Vein endothelial cell (primary cell): ENCODE measurements around a stretch of chr11.

DNA sequence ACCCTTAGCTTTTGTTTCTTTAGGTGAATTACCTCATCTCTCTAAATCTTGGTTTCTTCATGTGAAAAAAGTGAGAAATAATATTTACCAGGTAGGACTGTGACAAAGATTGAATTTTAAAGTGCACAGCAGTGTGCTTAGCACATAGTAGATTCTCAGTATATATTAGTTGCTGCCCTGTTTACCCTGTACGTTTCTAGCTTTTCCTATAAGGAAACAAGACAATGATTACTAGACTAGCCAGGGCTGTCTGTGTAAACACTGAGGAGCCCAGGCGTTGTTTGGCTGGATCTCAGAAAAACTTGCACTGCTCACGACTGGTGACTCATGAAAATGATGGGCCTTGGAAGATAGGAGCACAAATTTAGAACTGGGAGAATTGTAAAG lies 277.0 kb downstream of the FAM76B start:
- CAGE, long polyA plus RNA, result no peak

- CAGE, long polyA plus RNA, result no peak
These were observed 199.5 kb downstream of the FAM76B start for GRCh38 chr11:95590060-95590423.

GRCh38 chr11:95680456-95681082 lies 109.0 kb downstream of the FAM76B start:
- CAGE, long polyA plus RNA, result no peak

GRCh38 chr11:95795564-95796100 lies 5.3 kb downstream of the CEP57 start:
- CAGE, long polyA plus RNA, result no peak

DNA sequence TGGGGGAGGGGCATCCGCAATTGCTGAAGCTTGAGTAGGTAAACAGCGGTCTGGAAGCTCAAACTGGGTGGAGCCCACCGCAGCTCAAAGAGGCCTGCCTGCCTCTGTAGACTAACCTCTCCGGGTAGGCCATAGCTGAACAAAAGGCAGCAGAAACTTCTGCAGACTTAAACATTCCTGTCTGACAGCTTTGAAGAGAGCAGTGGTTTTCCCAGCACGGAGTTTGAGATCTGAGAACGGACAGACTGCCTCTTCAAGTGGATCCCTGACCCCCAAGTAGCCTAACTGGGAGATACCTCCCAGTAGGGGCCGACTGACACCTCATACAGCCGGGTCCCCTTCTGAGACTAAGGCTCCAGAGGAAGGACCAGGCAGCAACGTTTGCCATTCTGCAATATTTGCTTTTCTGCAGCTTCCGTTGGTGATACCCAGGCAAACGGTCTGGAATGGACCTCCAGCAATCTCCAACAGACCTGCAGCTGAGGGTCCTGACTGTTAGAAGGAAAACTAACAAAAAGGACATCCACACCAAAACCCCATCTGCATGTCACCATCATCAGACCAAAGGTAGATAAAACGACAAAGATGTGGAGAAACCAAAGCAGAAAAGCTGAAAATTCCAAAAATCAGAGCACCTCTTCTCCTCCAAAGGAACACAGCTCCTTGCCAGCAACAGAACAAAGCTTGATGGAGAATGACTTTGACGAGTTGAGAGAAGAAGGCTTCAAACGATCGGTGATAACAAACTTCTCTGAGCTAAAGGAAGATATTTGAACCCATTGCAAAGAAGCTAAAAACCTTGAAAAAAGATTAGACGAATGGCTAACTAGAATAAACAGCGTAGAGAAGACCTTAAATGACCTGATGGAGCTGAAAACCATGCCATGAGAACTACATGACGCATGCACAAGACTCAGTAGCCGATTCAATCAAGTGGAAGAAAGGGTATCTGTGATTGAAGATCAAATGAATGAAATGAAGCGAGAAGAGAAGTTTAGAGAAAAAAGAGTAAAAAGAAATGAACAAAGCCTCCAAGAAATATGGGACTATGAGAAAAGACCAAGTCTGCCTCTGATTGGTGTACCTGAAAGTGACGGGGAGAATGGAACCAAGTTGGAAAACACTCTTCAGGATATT lies 16.7 kb downstream of the CEP57 start:
- CAGE, long polyA plus RNA, result no peak

DNA sequence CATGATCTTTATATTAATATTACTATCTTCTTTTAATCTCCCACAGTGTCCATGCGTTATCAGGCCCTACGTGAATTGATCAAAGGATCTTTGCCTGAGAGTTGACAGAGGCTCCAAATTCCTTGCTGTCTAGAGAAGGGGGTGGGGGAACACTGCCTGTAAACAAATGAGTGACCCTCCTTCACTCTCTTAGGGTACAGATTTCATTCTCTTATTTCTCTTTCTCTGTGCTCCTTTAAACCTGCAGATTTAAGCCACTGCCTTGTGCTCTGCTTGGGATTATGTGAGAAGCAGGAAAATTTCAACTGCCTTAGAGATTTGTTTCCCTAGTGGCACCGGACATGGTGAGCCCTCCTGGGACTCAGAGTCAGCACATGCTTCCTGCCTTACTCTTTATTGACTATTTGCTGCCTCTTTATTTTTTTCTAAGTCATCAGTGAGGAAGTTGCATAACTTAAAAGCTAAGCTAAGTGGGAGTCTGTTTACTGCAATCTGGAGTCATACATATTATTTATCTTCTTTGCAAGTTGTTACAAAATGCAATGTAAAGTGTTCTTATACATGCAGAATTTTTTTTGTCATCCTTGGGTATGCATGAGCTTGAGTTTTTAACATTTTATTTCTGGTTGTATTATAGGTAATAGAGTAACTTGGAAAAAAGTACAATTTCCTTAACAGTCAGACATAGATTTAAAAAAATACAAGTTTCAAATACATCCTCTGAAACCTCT lies 122.8 kb downstream of the MAML2 start:
- CAGE, long polyA plus RNA, result no peak

- CAGE, long polyA plus RNA, result no peak
These were observed 85.9 kb downstream of the MAML2 start for GRCh38 chr11:96257086-96257590.

GRCh38 chr11:96271738-96272562 lies 71.0 kb downstream of the MAML2 start:
- CAGE, long polyA plus RNA, result no peak

DNA sequence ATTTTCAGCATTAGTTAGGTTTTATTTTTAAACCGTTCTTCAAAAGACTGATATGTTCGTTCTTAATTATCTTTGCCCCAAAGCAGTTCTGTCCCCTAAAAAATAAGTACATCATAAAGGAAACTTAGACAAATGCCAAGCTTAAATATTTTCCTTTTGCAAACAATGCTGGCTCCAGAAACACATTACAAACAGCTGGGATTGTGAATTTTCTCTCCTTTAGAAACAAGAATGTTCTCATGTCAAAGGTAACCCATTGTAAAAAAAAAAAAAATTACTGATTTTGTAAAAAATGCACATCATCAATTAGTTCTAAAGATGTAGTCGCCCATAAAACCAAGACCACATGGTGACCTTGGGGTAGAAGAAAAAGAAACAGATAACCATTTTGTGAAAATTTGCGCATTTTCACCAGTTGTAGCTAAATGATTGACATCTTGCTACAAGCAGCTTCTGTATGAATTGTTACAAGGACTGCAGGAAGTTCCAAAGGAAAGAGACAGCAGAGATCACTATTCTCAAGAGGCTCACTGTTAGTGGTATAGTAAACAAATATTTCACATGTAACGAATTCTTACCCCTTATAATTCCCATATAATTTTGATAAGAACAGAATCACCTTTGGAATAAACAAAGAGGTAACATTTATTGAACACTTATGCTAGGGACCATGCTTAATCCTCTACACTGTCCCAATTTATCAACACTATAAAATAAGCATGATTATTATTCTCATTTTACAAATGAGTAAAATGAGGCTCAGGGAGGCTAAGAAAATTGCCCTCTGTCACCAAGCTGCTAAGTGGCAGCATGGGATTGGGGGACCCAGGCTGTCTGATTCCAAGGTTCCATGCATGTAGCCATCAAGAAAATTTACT lies 48.7 kb downstream of the MAML2 start:
- CAGE, long polyA plus RNA, result no peak

GRCh38 chr11:96339216-96340231 lies 3.5 kb downstream of the MAML2 start:
- CAGE, long polyA plus RNA, result no peak

DNA sequence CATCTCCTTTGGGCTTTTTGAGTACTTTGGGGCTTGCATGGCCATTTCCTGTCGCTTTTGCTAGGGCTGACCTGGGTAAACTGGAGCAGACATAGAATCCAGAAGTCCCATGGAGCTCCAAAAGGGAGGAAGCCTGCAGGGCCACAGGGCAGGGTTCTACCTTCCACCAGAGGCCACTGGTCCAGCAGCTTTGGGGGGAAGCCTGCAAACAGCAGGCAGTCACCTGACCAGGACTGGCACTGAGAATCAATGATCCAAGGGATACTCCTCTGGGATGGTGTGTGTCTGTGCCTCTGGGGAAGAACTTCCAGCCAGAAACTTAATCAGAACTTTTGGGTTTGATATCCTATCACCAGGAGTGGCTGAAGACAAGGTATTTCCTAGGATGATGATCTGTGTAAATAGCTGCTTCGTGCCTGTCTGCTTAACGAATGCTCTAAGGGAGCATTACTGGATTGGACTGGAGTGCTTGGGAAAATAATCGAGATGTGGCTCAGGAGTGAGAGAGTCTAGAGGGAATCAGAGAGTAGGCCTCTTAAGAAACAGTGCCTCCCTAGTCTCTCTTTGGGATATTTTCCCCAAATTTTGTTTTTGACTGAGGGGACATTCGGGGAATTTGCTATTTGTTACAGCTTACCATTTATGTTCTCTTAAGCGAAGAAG lies 2.6 kb downstream of the MAML2 start:
- CAGE, long polyA plus RNA, result no peak

- CAGE, long polyA plus RNA, result no peak
These were observed 2.0 kb downstream of the JRKL start for GRCh38 chr11:96391532-96392486.

DNA sequence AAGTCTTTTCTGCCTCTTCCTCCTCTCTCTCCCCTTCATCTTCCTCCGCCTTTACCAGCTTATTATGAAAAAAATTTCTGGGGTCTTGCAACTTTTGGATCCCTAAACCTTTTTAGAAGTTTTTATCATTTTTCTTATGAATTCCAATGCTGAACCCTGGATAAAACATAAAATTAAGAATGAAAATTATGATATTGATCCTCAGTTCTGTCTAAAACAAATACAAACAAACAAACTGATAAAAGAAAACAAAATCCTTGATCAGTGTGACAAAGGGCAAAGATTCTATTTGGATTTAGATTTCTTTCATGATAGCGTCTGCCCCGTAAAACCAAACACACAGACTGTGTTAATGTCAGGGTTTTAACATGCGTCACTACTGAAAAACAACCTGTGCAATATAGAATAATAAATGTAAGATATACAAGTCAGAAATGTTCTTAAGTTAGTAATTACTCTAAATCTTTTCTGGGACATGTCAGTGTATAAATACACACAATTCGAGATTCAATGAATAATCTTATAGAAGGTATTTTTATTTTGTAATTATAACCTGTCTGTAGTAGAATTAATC lies 219.9 kb downstream of the CNTN5 start:
- CAGE, long polyA plus RNA, result no peak

DNA sequence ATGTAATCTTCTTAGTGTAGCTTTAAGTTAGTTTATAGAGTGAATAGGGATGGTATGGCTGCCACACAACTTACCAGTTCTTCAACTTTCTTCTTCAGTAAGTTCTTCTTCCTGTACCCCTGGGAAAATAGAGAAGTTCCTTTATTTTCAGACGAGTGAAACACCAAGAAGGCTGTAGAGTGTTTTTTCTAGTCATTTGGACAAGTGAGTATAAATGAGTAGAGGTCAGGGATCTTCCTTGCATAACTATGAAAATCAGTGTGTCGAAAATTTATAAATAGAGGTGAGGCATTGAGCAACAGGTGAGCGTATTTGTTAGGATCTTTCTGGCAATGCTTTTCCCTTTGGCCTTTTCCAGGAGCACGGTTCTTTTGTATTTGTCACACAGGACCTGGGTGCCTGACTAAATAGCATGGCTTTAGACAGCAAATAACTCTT lies 19.7 kb upstream of the ARHGAP42 start:
- CAGE, long polyA plus RNA, result no peak

DNA sequence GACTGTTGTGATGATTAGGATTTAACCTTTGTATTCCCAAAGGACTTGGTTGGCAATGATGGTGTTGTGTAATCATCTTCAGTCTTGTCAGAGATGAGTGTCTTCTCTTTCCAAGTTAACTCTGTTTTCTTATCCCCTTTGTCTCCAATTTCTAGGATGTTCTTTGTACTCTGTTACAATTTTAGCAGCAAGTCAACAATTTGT lies 310 bp downstream of the ANGPTL5 start:
- CAGE, long polyA plus RNA, result no peak

GRCh38 chr11:101950530-101951784 lies 34.6 kb upstream of the ANGPTL5 start:
- CAGE, long polyA plus RNA, result no peak

DNA sequence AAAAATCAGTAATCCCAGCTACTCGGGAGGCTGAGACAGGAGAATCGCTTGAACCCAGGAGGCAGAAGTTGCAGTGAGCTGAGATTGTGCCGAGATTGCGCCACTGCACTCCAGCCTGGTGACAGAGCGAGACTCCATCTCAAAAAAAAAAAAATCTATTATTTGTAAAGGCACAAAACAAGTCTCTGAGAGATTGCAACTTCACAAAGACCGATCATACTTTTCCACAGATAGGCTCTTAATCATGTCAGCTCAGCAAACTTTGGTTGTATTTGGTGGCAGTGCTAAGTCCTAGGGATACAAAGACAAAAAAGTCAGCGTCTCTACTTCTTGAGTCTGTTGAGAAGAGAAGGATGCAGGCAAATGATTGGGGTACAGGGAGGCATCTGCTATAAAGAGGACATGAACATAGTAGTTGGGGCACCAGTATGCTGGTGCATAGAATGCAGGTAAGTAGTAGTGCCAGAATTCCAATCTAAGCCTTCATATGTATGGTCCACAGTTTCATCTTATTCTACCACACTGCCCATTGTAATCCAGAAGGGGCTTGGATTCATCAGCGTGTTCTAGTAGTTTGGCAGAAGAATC lies 64.3 kb downstream of the YAP1 start:
- CAGE, long polyA plus RNA, result no peak

DNA sequence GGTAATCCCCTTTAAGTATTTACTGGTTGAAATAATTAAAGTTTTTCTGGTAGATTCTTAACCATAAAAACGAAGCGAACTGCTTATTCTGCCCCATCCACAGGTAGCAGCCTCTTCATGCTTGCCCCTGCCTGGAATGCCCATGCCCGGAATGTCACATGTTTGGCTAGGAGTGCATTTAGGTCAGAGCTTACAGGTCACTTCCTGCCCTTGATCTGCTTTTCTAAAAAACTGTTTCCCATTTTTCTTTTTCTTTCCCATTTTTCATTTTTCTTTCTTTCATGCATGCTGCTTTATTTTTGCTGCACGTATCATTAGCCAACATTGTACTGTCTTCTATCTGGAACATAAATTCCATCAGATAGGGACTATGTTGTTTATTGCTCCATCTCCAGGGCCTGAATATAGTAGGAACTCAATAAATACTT lies 69.2 kb downstream of the YAP1 start:
- CAGE, long polyA plus RNA, result no peak

GRCh38 chr11:102182691-102183682 lies 72.7 kb downstream of the YAP1 start:
- CAGE, long polyA plus RNA, result no peak

DNA sequence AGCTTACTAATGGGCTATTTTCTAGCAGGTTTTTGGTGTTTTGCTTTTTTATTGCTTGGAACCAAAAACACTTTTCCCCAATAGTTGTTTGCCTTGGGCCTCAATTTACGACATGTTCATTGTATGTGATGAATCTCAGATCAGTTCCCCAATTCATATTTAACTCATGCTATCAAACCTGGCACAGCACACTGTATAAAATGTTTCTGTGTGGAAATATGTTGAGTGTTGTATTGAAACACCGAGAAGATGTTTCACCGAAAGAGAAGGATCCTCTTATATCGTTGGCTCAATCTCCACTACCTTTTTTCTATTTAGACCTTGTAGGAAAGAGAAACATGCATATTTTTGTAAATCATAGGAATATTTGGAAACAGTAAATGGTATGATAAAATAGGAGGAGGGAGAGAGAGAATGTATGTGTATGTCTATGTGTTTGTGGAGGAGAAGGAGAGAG lies 88.4 kb downstream of the YAP1 start:
- CAGE, long polyA plus RNA, result no peak